ENCODE measurements around a stretch of chr4.

GRCh38 chr4:48351554-48351976 is 10.2 kb downstream of the SLAIN2 start:
- RRBS, result no CpG with 5 or more reads among the region's 5 CpGs

GRCh38 chr4:48778854-48779977 is 863 bp downstream of the FRYL start:
- RRBS, result 1% methylated on average over 49 of the region's 111 CpGs

DNA sequence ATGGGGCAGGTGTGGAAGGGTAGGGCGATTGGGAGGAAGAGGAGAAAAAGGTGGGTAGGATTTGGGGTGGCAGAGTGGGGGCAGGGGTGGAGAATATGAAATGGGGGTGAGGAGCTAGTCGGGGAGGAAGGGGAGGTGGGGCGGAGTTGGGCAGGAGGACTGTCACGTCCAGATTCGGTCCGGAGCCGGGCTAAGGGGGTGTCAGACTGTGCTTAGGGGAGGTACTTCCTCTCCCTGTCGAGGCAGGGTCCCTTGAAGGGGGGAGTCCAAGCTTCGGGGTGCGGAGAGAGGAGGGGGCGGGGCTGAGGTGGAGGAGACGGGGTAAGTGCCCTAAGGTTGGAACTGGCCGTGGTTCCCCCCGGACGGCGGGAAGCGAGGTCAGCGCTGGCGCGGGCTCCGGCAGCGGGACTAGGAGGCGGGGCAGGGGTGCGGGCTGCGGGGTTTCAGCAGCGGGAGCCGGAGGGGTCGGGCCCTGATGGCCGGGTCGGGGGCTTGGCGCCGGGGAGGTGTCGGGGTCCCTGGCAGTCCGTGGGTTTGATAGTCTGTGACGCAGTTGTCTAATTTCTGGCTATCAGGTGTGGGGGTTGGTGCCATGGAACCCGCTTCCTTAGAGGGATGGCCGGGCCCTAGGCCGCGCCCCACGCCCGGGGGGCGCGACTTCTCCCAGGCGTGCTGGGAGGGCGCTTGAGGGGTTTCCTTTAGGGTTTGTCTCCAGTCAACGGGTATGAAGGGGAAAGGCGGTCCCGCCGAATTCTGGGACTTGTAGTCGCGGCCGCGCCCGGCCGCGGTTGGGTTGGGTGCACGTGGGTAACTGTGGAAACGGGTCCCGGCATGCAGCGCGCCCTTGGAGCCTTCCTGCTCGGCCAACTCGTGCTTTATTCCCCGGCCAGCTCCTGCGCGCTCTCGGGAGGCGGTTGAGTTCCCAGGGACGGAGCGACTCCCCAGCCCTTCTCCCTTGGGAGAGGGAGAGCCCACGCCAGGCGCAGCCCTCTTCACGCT is 1.4 kb downstream of the DCUN1D4 start:
- RRBS, result 1% methylated on average over 25 of the region's 73 CpGs

DNA sequence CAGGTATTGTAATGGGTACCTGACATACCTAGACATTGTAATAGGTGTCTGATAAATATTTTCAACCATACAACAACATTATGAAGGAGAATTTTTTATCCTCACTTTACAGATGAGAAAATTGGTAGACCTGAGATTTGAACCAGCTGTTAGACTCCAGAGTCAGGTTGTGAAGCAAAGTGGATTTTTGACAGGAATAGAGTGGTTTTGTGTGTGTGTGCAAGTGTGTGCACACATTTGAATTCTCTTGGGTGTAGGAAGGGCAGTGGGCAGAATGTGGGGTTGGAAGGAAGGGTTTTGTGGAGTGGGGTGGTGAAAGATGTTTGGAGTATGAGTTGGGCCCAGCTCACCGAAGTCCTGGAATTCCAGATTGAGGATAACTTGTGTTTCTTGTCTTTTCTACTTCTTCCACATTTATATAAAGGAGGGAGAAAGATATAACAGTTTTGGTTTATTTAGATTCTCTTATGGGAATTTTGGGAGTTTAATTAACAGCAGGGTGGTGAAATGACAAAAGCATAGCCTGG is 18.2 kb downstream of the DCUN1D4 start:
- RRBS, result no CpG with 5 or more reads among the region's 1 CpG

- RRBS, result no CpG with 5 or more reads among the region's 2 CpGs
Measured at GRCh38 chr4:52946715-52947132, 84.6 kb downstream of the RASL11B start.

DNA sequence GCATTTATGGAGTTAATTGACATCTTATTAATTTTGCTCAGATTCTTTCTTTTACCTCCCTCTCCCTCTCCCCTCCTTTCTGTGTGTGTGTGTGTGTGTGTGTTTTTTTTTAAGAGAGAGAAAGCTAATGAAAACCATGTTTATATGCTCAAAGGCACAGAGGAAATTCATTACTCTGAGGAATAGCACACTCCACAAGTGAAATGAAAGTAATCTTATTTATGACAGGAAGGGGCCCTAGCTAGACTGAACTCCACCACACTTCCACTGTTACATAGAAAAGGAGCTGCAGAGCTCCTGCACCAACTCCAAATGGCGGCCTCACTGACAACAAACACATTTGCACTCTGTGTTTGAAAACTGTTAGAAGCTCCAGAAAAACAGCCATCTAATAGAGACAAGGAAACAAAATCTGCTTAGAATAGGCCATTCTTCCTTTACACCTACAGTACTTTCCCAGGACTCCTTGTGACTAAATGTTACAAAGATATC is 150.7 kb downstream of the RASL11B start:
- RRBS, result no CpG with 5 or more reads among the region's 1 CpG

GRCh38 chr4:53121080-53121959 is 244.5 kb downstream of the SCFD2 start:
- RRBS, result no CpG with 5 or more reads among the region's 8 CpGs

- RRBS, result no CpG with 5 or more reads among the region's 2 CpGs
Measured at GRCh38 chr4:53378751-53379299, 1.4 kb downstream of the FIP1L1 start.

DNA sequence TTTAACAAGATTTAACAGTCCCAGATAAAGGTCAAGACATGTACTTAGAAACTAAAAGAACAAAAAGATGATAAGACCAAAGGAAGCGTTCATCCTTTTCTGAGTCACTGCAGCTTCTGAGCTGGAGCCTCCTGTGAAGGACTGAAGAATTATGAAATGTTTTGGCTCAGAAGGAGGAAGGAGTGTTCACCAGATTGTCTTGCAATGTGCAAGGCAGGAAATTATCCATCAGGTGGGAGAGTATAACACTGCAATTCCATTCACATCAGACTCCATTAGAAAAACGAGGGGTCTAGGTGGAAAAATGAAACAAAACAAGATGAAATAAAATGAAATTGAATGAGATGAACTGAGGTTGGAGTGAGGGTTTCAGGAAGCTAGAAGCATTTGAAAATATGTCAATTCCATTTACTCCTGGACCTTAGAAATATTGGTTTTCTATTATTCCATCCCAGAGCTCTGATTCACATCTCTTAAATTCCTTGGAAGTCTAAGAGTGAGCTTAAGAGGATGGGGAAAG is 186.1 kb upstream of the LNX1 start:
- RRBS, result no CpG with 5 or more reads among the region's 2 CpGs

GRCh38 chr4:53885969-53886527 is 178.4 kb downstream of the CHIC2 start:
- RRBS, result no CpG with 5 or more reads among the region's 3 CpGs

GRCh38 chr4:54090772-54091157 is 9.2 kb upstream of the GSX2 start:
- RRBS, result no CpG with 5 or more reads among the region's 5 CpGs

- RRBS, result no CpG with 5 or more reads among the region's 27 CpGs
Measured at GRCh38 chr4:54225842-54226439, 3.2 kb upstream of the PDGFRA start.

DNA sequence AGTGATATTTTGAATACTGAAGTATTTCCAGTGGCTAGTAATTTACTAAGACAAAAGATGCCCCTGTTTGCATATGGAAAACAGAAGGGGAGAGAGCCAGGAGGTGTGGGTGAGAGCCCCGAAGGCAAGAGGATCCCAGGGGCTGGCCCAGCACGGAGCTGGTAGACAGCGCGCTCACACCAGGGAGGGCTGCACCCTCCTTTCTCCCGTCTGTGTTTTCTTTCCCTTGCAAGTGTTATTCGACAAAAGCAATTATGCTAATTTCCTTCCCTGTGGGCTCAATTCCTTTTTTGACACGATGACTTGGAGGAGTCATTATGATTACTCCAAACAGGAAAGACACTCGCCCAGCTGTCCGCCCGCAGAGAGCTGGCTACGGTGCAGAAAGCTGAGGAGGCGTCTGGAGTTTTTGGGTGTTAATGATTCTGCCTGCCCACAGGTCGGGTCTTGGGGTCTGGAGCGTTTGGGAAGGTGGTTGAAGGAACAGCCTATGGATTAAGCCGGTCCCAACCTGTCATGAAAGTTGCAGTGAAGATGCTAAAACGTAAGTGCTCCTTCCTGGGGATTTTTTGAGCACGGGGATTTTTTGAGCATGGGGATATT is 48.0 kb downstream of the PDGFRA start:
- RRBS, result no CpG with 5 or more reads among the region's 17 CpGs

- RRBS, result no CpG with 5 or more reads among the region's 27 CpGs
Measured at GRCh38 chr4:54539410-54540064, 118.2 kb upstream of the KIT start.

- RRBS, result 2% methylated on average over 15 of the region's 37 CpGs
Measured at GRCh38 chr4:55396277-55396681, 522 bp downstream of the TMEM165 start.

GRCh38 chr4:55433611-55434462 is 38.1 kb downstream of the TMEM165 start:
- RRBS, result no CpG with 5 or more reads among the region's 4 CpGs

DNA sequence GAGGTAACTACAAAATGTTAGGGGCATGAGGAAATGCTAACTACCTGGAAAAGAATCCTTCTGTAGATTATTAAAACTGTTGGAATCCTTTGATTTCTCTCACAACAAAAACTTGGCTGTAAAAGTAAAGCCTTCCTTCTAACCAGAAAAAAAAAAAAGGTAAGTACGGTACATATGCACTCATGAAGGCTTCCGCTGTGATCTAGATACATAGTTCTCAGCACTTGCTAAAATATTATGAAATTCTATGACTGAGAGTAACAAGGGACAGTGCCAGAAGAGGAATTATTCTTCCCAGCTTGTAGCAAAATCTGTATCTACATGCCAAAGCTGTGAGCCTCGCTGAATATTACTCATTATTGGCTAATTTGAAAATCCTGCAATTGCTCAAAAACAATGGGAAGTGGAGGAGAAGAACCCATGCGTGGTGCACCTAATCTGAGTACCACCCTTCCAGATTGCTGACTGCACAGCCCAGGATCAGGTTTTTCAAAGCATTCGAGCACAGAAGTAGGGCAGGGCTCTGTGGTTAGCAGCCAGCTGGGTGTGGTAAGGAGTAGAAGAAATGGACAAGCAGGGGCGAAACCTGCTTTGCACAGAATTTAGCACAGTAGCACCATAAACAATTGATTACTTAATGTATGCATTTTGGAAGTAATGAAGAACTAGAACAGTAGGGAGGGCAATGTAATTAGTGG is 17.3 kb upstream of the PDCL2 start:
- RRBS, result no CpG with 5 or more reads among the region's 6 CpGs

GRCh38 chr4:55636561-55636995 is 480 bp upstream of the NMU start:
- RRBS, result 9% methylated on average over 3 of the region's 11 CpGs

DNA sequence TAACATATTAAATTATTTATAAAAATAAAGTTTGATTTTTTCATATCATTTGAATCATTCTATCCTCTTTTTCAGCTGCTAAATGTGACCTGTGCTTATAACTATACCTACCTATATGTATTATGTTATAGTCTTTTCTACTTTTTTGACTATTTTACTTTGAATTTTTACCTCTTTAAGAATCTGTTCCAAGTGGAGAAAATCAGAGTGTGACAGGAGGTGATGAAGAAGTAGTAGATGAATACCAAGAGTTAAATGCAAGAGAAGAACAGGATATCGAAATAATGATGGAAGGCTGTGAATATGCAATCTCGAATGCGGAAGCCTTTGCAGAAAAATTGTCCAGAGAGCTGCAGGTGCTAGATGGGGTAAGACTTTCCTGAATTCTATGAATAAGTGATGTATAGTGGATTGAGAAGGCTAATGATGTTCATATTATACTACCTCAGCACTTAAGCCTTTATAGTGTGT is 14.7 kb downstream of the EXOC1 start:
- RRBS, result no CpG with 5 or more reads among the region's 3 CpGs

All from cardiac fibroblast (primary cell).